Mucosa of descending colon (tissue), 1 donor: ENCODE measurements around the genes MRPL12 and MAFG.

DNA sequence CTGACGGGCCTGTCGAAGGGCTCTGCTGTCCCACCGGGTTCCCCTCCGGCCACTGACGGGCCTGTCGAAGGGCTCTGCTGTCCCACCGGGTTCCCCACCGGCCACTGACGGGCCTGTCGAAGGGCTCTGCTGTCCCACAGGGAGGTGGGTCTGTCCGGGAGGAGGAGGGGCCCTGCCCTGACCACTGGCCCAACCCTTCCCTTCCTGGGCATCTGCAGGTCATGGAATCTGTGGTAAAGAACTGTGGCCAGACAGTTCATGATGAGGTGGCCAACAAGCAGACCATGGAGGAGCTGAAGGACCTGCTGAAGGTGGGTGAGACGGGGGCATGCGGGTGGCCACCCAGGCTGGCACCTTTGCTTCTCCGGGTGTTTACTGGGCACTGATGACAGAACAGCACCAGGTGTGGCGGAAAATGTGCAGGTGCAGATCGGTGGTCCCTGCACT is 3.0 kb downstream of the HGS start:
- PRO-cap, result no peak

DNA sequence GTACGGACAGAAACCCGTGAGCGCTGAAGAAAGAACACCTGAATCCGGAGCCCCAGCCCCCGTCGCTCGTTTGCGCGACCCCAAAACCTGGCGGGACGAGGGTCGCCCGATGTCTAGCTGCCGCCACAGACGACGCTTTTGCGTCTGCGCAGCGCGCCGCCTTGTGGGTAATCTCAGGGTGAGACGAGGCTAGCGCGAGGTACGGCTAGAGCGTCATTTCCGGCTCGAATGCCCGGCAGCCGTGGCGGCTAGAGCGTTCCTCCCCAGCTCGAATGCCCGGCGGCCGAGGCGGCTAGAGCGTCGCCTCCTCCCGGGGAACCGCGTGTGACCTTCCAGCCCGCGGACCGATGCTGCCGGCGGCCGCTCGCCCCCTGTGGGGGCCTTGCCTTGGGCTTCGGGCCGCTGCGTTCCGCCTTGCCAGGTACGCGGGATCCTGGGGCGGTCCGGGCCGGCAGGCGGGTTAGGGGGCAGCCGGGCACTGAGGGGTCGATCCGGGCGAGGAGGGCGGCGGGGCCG is at the start of gene MRPL12:
Gene MRPL12 (plus strand): TSS at position 213 of the 516 bp plus-strand sequence.
- PRO-cap, result bidirectional peak, plus-strand start at position 266 of the sequence, minus-strand start at position 148 of the sequence

- PRO-cap, result no peak
Measured at GRCh38 chr17:81711067-81711651, 925 bp upstream of the SLC25A10 start.

GRCh38 chr17:81712581-81713065 is 539 bp downstream of the SLC25A10 start:
- PRO-cap, result bidirectional peak, plus-strand start at chr17:81712758, minus-strand start at chr17:81712771

DNA sequence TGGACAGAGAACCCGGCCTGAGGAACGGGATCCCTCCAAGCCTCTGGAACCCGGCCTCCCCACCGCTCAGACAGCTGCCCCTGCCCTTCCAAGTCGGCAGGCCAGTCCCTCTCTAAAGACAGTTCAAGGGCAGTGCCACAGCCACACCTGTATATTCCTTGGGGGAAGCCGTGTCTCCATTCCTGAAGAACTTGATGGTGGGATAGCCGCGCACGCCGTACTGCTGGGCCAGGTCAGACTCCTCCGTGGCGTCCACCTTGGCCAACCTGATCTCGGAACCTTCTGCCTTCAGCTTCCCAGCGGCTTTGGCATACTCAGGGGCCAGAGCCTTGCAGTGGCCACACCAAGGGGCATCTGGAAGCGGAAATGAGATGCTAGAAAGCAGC is 1.3 kb downstream of the P4HB start:
- PRO-cap, result bidirectional peak, plus-strand start outside the sequence, minus-strand start at position 293 of the sequence

DNA sequence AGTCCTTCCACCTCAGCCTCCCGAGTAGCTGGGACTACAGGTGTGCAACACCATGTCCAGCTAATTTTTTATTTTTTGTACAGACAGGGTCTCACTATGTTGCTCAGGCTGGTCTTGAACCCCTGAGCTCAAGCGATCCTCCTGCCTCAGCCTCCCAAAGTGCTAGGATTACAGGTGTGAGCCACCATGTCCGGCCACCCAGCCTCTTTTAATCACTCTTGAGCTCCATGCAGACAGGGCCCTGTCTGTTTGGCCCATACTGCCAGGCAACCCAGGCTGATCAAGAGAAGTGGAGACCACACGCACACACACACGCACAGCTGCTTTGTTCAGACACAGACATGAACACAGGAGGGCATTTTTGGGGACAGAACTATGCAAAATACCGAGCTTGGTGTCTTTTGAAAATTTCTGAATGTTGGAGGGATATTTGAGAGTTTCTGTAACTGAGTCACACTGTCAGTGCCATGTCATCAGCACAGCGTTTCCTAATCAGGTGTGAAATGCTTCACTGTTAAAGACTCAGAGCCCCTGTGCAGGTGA is 1.7 kb upstream of the ARHGDIA start:
- PRO-cap, result no peak

DNA sequence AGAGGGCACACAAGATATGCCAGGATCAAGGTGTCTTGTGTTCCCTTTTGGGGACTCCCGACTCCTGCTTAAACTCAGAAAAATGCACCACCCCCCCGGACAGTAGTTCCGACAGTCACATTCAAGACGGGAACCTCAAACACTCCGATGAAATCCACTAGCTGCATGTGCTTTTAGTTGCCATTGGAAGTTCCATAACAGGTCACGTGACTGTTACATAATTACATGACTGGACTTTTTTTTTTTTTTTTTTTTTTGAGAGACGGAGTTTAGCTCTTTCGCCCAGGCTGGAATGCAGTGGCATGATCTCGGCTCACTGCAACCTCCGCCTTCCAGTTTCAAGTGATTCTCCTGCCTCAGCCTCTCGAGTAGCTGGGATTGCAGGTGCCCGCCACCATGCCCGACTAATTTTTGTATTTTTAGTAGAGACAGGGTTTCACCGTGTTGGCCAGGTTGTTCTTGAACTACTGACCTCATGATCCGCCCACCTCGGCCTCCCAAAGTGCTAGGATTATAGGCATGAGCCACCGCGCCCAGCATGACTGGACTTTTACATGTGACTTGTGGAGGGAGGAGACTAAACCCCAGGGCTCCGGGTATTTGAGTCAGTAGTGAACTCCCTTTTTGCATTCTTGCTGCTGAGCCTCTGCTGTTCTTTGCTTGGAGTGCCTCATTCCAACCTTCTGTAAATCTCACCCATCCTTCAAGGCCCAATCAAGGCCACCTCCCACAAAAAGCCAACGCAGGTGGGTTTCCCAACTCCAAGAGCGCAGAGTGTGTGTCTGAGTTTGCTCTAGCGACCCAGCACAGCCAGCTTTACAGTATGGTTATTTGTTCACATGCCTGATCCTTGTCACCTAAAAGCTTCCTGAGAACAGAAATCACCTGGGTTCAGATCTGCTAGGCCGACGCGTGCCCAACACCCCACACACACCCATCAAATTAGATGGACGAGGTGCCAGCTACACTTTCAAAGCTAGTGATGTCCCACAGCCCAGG is 1.5 kb downstream of the SIRT7 start:
- PRO-cap, result unidirectional peak, plus-strand start at position 629 of the sequence; unidirectional peak, plus-strand start at position 940 of the sequence

DNA sequence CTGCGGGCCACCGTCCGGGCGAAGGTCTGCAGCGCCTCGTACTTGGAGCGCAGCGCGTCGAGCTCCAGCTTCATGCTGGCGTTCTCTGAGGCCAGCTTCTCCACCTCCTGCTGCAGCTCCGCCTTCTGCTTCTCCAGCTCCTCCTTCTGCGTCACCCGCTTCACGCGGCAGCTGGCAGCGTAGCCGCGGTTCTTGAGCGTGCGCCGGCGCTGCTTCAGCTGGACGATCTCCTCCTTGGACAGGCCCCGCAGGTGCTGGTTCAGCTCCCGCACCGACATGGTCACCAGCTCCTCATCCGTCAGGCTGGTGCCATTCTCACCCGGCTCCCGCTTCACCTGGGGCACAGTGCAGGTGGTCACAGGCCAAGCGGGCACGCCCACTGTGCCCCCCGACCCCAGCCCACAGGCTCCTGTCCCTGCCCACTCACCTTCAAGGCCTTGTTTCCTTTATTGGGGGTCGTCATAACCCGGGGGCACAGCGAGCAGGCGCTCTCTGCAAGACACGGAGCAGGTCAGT is 4.8 kb downstream of the MAFG start:
- PRO-cap, result no peak

DNA sequence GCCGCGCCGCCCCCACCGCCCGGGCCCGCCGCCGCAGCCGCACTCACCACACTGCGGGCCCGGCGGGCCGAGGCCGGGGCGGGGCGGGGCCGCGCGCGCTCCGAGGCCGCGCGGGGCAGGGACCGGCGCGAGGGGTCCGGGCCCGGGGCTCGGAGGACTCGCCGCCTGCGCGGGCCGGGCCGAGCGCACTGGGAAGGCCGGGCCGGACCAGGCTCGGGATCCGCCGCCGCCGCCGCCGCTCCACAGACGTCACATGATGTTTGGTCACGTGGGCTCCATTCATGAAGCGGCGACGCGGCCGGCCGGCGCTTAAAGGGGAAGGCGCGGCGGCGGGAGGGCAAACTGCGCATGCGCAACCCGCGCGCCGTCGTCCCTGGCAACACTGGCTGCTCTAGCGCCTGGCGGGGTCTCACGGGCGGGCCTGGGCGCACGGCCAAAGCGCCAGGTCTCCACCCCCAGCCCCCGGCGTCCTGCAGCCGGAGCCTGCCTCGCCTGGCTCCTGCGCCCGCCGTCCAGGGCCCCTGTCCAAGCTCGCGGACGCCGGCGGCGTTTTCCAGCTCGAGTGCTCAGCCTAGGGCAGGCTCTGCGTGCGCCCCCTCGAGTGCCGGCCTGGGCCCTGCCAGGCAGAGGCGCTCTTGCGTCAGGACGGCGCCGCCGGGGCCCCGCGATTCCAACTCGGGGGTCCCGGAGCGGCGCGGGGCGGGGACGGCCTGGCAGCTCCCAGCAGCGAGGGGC is at the start of gene MAFG:
Gene MAFG (minus strand): TSS at position 255 of the 735 bp plus-strand sequence.
- PRO-cap, result bidirectional peak, plus-strand start at position 355 of the sequence, minus-strand start at position 255 of the sequence

DNA sequence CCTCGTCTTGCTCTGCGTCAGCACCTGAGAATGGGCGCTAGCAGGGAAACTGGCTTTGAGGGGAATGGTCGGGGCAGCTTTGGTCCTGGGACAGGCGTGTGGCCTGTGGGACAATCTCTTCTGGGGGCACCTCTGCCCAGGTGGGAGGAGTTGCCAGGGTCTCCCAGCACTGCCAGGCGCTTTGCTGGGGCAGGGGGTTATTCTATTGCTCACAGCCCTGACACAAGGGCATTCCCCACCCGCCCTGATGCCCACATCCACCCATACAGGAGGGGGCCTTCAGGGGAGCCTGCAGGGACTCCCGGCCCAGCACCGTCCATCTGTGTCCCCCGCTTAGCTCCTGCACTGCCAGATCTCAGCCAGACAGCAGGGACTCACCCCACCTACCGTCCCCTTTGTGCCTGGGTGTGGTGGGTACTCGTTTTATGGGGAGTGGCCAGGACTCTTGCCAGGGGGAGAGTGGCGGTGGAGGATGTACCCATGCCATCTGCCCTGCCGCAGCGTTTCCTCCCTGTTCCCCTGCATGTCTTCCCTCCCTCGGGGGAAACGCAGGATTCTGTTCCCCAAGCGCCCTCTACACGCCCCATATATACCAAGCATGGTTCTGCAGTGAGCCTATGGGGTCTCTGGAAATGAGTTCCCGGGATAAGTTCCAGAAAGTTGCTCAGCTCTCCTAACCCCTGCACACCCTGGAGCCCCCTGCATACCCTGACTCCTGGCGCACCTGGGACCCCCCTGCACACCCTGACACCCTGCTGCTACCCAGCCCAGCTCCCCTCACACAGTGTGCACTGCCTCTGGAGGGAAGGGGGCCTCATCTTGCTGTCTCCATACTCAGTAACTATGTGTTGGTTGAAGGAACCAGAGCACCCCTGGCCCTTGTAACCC is 4.0 kb upstream of the MAFG start:
- PRO-cap, result no peak

DNA sequence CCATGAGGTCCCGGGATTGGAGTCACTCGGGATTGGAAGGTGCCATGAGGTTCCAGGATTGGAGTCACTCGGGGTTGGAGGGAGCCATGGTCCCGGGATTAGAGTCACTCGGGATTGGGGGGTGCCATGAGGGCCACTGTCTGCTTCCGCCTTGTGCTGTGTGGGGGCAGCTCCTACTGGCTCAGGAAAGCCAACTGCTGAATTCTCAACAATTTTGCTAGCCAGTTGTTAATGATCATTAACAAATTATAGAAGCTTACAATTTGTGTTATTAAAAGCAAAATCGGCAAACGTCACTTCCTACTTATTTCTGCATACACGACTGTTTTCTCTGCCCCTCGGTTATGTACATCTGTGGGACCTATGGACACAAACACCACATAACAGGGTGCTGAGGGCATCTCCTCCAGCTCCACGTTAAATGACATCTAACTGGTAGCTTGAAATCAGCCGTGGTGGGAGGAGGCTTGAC is 2.6 kb downstream of the DCXR start:
- PRO-cap, result no peak

GRCh38 chr17:82036074-82037161 is 1.1 kb downstream of the DCXR start:
- PRO-cap, result no peak

DNA sequence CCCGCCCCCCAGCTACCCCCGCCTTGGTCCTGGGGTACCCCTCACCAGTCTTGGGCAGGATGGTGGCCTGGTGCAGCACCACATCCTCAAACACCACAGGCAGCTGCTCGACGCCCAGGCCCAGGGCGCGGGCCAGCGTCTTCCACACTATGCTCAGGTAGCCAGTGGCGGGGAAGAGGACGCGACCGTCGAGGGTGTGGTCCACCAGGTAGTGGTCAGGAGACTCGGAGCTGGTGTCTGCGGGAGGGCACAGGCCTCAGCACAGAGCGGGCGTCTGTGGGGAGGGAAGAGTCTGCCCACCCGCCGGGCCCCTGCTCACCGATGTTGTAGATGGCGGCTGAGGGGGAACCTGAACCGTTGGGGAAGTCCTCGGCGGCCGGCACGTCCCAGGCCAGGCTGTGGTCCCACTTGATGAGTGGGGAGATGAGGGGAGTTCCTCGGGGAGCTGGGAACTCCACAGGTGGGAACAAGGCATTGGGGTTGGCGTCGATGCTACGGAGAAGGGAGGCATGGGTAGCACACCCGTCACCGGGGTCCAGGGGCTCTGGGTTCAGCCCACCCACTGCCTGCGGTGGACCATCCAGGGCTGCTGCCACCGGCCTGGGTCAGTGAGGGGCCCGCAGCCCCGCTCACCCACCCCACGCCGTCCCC is 9.8 kb downstream of the FASN start:
- PRO-cap, result no peak

- PRO-cap, result no peak
Measured at GRCh38 chr17:82095598-82096031, 2.4 kb downstream of the FASN start.

- PRO-cap, result bidirectional peak, plus-strand start at chr17:82098913, minus-strand start at chr17:82098758
Measured at GRCh38 chr17:82098631-82099290, 725 bp upstream of the FASN start.

GRCh38 chr17:82101261-82101608 is 3.2 kb upstream of the FASN start:
- PRO-cap, result no peak

- PRO-cap, result no peak
Measured at GRCh38 chr17:82201522-82202206, 11.0 kb downstream of the CCDC57 start.

DNA sequence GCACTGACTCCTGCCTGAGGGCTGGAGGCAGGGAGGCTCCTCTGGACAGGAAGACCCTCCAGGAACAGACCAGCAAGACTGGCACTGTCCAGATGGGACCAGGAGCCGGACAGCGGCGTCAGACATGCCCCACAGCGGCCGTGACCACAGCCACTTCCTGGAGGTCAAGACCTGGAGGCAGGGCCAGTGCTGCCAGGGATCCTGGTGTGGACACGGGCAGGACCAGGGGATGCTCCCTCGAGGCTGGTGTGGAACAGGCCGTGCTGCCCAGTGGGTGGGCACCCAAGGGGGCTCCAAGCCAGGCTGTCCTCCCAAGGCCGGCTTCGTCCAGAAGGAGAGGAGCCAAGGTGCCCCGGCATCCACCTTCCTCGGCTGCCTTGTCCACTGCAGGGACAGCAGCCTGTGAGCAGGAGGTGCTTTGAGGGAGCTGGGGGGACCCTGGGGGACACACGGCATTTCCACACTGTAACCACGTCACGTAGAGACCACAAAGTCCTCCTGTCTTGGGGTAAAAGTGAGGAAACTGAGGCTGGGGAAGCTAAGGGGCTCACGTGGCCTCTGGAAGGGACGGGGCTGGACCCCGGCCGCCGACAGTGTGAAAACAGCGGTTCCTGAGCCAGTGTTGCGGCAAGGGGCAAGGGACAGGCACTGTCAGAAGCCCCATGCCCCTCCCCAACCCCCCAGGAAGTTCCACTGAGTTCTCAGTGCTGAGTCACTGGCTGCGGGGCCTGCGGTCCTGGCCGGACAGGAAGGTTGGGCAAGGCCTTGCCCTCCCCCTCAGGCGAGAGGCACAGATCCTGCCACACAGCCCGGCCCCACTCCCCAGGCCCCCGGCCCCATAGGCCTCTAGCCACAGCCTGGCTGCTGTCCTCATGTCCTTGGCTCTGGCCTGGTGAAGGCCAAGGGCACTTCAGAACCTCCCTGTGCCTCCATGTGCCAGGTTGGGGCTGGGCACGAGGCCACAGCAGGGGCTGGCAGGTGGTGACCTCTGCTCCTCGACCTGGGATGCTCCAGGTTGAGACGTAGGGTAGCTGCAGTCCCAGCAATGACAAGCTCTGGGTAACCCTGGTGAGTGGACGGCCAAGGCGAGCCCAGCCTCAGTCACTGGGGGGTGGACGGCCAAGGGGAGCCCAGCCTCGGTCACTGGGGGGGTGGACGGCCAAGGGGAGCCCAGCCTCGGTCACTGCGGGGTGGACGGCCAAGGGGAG is 4.9 kb upstream of the CCDC57 start:
- PRO-cap, result no peak

DNA sequence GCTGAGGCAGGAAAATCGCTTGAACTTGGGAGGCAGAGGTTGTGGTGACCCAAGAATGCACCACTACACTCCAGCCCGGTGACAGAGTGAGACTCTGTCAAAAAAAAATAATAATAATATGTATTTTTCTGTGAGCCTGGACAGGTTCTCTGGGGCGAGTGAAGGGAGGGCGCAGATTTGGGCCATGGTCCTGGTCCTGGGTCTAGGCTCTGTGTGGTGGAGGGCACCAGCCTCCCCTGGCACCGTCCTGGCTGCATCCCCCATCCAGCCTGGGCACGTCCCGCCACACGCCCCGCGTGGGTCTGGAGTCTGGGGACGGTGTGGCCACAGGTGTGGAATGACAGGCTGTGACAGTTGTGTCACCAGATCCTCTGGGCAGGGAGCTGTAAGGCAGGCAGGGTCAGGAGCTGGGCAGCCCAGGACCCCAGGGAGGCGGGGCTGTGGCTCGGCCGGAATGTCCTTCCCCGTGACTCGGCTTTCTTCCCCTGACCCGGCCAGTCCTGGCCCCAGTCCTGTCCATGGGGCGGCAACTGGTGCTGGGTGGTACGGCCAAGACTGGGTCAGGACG is 3.6 kb upstream of the SLC16A3 start:
- PRO-cap, result no peak

DNA sequence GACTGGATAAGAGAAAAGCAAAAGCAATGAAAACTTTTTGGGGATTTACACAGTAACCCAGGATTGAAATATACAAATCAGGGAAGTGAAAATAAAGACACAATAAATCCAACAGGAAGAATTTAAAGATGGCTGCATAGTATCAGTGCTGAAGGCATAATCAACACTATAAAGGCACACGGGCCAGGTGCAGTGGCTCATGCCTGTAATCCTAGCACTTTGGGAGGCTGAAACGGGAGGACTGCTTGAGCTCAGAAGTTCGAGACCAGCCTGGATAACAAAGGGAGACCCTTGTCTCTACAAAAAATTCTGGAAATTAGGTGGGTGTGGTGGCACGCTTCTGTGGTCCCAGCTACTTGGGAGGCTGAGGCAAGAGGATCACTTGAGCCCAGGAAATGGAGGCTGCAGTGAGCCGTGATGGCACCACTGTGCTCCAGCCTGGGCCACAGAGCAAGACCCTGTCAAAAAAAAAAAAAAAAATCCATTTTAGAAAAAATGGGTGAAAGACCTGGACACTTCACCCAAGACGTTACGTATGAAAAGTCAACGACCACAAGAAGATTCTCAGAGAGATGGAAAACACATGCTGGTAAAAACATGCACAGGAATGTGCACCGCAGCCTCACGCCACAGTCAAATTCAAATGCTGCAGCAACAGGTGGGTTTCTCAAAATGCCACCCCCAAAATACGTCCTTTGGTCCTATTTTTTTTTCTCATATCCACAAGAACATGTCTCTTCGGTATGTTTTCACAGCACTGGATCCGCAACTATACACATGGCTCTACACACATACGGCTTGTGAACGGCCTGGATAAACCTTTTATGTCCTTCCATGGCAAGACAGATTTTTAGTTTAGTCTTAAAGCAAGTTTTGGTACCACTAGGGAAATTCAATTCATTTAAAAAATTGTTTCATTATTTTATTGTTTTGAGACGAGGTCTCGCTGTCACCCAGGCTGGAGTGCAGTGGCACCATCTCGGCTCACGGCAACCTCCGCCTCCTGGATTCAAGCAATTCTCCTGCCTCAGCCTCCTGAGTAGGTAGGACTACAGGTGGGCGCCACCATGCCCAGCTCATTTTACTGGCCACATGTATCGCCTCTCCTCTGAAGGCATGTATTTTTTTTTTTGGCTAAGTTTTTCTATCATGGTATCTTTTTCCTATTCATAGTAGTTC is 17.1 kb downstream of the CSNK1D start:
- PRO-cap, result no peak